Helper T cell (primary cell): Measurements from ENCODE around the genes UNC5CL and TSPO2.

DNA sequence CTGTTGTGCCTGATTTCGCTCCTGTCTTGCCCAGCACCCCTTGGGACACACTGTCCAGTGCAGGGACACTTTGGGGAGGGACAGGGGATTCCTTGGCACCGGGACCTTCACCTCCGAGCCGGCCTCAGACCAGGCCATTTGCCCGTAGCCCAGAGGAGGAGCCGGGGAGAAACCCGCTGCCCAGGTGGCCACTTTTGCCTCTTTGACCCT is 393 bp upstream of the DAAM2 start:
- PRO-cap, 2 experiments: no peak in any of the 2 experiments

DNA sequence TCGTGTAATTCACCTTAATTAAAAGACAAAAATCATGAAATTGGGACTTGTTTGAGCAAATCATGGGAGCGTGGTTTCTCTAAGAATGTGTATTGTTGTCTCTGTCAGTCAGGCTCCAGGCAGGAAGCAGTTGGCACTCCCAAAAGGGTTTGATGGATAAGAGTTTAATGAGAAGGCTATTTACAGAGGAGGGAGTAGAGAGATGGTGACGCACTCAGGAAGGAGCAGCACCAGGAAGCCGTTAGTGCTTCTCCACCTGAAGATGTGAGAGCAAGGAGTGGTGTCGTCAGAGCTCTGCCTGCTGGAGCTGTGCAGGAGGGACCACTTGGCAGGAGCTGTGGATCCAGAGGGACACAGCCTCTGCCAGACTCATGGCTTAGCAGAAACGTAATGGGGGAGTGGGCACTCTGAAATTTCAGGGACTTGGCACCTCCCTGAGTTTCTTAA is 16.7 kb downstream of the DAAM2 start:
- PRO-cap, 2 experiments: no peak in any of the 2 experiments

DNA sequence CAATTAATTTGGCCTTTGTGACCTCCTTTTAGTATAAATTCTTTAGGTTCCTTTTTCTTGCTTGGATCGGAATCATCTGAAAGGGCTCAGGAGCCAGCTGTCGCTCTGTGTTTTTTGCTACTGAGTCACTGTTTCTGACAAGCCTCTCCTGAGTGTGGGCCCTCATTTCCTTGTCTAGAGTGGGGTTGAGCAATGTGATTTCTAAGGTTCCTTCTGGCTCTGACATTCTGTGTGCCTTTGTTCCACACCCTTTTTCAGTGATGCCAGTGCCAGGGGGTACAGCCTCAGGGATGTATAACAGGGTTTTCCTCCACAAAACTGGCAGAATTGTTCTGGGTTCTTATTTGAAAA is 26.5 kb downstream of the DAAM2 start:
- PRO-cap, 2 experiments: no peak in any of the 2 experiments

DNA sequence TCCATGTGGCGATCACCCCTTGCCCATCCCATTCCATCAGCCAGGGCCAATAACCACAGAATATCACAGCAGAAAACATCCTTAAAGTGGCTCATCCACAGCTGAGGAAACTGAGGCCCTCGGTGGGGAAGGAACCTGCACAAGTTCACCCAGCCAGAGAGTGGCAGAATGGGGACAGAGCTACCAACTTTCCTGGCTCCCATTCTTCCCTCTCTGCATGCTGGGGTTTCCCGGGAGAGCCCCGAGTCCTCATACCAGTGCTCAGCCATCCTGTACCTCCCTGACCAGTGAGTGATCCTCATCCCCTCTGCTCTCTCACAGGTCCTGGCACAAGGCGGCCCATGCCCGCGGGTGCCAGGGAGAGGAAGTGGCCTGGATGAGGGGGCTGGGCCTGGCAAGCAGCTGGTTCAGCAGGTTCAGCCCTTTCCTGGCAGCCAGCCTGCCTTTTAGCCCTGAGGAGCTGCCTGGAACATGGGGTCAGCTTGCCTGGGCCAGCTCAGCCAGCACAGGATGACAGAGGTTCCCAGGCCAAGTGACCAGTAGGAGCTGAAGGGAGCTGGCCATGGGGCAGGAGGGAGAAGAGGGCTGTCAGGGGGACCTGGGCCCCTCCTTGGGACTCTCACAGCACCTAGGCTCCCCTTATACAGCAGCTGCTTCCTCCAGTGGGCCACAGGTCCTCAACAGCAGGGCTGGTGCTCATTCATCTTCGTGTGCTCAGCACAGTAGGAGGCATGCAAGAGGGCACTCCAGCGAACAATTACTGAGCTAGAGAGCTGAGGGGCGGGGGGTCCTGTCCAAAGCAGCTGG is 10.9 kb downstream of the MOCS1 start:
- PRO-cap, 2 experiments: no peak in any of the 2 experiments

- PRO-cap, 2 experiments: no peak in any of the 2 experiments
Measured at GRCh38 chr6:40349074-40349552, 238.1 kb downstream of the LRFN2 start.

DNA sequence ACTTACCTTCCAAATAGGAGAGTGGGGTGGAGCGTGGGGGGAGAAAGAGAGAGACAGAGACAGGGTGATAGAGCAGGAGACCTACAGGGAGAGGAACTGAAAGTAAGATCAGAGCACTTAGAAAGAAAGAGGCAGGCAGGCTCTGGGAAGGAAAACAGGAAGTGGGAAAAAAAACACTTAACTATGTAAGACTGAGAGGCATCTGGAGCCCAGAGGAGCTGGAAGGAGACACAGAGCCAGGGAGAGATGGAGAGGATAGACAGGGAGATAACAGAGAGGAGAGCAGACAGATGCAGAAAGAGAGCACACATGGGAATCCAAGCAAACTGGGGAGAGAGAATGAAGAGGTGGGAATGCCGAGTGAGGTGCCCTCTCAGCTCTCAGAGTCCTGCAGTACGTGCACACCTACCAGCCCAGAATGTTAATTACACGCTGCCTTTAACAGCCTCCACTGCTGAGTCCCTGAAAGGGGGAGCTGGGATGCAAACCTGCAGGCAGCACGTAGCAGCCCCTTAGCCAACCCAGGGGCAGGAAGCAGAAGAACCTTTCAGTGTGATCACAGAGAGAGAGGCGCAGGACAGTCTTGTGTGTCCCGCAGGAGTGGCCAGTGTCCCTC is 132.6 kb upstream of the LRFN2 start:
- PRO-cap, 2 experiments: no peak in any of the 2 experiments

- PRO-cap, 2 experiments: no peak in any of the 2 experiments
Measured at GRCh38 chr6:40983213-40983431, 55.9 kb downstream of the UNC5CL start.

DNA sequence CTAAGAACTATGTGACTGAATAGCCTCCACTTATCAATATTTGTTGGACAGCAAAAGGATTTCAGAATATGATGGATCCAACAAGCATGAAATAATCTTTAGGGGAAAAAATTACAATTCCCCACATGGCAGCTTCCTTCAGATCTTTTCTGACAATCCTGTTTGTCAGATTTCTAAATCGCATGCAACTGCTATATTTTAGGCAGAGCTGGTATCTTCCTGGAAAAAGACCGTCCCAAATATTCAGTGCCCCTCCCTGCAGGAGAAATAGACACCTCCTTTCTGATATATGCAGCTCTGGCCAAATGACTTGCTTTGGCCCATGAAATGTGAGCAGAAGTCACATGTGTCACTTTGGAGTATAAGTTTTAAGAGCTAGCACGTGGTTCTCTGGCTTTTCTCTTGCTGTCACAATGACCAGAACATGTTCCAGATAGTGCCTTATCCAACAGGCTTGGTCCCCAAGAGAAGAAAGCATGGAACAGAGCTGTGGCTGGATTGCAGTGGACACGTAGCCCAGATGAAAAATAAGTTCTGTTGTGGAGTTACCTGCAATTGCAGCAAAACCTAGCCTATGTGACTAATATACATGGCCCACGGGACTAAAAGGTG is 40.5 kb downstream of the UNC5CL start:
- PRO-cap, 2 experiments: no peak in any of the 2 experiments

DNA sequence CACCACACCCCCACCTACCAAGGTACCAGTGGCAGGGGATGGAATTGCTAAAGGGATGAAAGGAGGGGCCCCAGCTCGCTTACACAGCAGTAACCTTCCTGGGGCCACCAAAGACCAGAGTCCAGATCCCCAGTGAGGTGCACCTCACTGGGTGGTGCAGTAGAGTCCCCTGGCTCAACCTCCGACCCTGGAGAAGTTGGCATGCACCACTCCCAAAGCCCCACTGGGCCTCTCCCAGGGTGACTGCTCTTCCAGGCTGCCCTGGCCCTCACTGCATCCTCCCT is 821 bp downstream of the UNC5CL start:
- PRO-cap, 2 experiments: no peak in any of the 2 experiments

DNA sequence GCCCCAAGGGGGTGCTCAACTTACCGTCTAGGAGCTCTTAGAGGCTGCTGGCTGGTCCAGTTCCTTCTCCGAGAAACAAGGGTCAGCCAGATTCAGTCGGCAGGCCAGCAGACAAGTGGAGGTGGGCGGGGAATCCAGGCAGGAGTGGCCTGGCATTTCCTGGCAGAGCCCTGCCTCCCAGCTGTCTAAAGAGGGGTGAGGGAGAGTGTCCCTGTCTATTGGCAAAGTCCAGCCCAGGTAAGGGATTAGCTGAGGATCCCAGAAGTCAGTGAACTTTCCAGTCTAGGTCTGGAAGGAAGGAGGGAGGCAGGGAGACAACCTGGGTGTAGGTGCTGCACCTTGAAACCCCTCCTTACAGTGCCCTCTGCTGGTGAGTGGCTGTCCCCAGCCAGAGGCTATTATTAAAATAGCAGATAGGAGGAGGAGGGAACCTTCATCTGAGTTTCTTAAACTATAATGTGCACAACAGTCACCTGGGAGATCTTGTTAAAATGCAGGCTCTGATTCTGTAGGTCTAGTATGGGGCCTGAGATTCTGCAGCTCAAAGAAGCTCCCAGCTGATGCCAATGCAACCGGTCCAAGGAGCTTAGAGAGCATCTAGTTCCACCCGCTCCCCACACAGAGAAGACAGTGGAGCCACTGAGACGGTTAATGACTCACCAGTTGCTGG is at the start of gene UNC5CL:
UNC5CL (minus strand) TSS at position 84 of the 670 bp plus-strand sequence.
- PRO-cap, 2 experiments: no peak in any of the 2 experiments

GRCh38 chr6:41042047-41042619 is at the start of gene TSPO2:
TSS of gene TSPO2 (plus strand) at chr6:41042467.
- PRO-cap, 2 experiments: no peak in any of the 2 experiments

GRCh38 chr6:41083816-41084399 is 11.1 kb downstream of the NFYA start:
- PRO-cap, 2 experiments: no peak in any of the 2 experiments

DNA sequence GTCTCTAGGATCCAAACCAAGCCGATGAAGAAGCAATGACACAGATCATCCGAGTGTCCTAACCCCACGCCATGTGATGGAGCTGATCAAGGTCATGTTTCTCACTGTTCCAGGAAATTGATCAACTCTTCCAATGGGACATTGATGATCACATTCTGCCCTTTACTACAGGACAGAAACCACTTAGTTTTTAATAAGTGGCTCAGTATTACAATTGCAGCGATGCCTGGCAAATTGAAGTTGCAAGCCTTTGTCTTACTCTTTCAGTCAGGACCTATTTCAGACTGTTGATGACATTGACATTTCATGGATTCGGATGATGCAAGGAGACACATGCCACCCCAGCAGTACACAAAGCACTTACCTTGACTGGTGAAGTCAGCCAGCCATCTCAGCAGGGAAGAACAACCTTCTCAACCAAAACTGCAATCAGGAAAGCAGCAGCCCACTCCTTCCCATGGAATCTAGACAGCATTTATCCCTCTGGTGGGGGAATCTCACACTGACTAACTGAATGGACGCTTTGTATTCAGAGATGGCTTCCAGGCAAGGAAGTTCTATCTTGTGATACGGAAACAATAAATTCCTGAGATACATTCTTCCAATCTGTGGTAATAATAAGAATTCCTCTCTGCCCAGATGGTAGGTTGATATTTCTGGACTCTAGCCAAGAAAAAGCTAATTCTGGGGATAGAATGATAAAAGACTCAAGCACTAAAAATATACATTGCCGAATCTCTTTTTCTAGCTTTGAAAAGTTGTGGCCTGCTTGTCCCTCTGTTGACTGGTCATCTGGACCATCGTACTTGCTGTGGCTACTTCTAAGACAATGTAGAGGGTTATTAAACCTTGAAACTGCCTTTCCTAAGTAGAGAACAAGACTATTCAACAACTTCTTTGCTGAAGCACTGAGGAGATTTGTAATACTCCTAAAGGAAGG is 24.8 kb downstream of the NFYA start:
- PRO-cap, 2 experiments: no peak in any of the 2 experiments

- PRO-cap, 2 experiments: no peak in any of the 2 experiments
Measured at GRCh38 chr6:41110986-41111474, 38.3 kb downstream of the NFYA start.

DNA sequence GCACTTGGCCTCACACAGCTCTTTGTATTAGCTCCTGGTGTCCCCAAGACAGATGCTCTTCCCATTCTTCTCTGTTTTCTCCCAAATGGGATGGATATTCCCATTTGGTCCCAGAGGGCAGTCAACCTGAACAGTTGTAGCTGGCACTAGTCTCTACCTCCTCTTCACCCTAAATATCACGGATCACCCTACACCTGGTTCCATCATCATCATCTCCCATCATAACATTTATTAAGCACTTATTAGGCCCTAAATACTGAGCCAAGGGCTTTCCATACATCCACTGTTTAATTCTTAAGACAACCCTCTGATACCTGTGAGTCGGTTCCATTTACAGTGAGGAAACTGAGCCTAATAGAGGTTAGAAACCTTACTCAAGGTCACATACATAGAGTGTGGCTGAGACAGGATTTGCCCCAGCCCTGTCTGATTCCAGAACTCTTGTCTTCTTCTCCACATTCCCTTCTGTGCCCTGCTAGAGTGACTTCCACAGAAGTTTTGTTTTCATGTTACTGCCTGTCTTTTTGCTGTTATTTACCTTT is 15.4 kb downstream of the TREM1 start:
- PRO-cap, 2 experiments: no peak in any of the 2 experiments

GRCh38 chr6:41277597-41278021 is 8.9 kb downstream of the TREM1 start:
- PRO-cap, 2 experiments: no peak in any of the 2 experiments

DNA sequence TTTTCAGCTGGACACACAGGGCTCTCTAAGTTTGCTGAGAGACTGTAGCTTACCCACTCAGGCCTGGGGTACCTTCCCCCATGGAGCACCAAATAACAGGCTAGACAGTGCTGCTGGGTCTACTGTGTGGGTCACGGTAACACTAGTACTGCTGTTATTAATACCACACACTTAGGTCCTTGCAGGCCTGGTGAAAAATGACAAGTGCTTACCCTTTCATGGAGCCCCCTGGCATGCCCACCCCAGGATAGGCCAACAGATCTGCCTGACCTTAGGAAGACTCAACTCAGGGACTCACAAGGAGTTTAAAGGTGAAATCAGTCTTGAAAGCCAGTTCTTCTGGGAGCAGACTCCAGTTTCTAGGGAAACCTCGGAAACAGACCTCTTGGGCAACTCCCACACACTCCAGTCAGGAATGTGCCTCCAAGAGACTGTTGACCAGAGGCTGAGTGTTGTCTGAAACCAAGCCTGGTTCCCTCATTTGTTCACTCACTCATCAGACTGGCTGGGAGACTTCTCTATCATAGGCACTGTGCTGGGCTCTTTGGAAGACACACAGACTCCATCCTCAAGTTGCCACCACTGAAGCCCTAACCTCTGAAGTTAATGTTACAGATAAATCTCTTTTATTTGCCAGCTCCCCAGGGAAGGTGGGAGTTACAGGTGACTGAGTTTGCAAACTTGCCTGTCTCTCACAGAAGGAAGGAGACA is 1.8 kb downstream of the TREM1 start:
- PRO-cap, 2 experiments: no peak in any of the 2 experiments

GRCh38 chr6:41285497-41286254 is 806 bp downstream of the TREM1 start:
- PRO-cap, 2 experiments: no peak in any of the 2 experiments

- PRO-cap, 2 experiments: no peak in any of the 2 experiments
Measured at GRCh38 chr6:41287967-41288420, 1.5 kb upstream of the TREM1 start.

- PRO-cap, 2 experiments: no peak in any of the 2 experiments
Measured at GRCh38 chr6:41371953-41372814, 36.8 kb downstream of the NCR2 start.